Smooth muscle cell (in vitro differentiated cells): ENCODE measurements around a stretch of chr7.

- RAMPAGE, long total RNA, result no peak
Observed at GRCh38 chr7:155741614-155742370, 70.5 kb downstream of the SHH start.

DNA sequence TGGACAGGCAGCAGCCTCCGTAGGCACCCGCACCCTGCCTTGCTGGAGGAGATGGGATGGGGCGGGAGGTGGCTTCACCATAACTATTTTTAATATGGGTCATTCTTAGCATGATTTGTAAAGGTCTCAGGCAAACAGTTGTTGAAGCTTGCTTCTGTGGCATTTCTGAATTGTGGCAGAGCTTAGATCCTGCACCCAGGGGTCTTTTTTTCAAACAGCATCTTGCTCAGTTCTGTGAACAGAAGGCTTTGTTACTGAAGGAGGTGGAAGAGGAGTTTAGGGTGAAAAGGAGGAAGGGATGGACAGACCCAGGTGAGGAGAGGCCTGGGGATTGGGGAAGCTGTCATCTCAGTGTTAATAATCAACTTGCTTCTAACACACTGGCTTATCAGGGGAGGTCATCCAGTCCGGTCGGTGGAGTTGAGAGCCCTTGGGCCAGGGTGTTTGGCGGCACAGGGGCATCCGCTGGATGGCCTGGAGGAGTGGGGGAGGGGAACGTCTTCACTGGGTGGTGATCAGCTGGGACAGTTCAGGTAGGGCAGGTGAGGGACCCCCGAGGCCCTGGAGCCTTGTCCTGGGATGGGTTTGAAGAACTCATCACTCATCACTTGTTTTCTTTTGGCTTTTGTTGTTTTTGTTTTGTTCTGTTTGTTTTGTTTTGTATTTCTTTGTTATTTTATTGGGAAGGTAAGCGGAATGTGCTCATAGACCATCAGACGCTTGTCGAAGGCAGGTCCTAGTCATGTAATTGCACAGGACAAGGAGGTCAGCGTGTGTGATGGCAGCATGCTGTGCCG, 33.9 kb downstream of the SHH start:
- RAMPAGE, long total RNA, result no peak

GRCh38 chr7:155843941-155844732, 31.9 kb upstream of the SHH start:
- RAMPAGE, long total RNA, result no peak

- RAMPAGE, long total RNA, result no peak
Observed at GRCh38 chr7:155951419-155952172, 139.3 kb upstream of the SHH start.

- RAMPAGE, long total RNA, result no peak
Observed at GRCh38 chr7:156204048-156204320, 391.7 kb upstream of the SHH start.

DNA sequence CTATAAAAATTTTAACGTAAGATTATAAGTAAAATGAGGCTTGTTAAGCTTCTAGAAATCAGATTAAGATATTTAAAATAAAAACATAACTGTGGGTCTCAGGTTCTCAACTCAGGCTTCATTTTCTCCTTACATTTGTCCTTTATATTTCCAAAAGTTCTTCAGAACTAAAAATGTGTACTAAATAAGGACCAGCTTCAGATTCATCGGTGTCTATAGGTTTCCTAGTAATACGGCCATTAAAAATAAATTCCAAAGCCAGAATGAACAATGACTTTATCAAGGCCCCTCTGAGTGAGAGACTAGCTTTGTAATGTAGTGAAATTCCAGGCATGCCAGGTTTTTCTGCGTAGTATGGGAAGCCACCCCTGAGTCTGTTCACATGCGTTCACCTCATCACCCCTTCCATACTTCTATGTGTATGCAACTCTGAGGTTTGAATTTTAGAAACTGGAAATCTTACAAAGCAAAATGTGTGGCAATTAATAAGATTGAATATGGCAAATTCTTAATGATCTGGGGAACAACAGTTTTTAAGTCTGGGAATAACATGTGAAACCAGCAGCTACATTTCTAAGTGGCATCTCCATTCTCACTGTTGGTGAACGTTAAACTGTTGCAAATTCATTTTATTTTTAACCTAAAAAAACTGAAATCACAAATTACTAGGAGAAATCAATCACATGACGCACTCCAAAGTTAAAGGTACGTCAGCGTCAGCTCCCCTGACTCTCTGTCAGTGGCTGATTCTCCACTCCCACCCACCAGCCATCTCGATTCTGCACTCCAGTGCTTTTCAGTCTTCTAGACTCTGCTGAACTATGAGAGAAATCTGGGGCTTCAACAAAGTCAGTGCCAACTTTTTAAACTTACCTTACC, 24.6 kb downstream of the RNF32 start:
- RAMPAGE, long total RNA, result no peak

GRCh38 chr7:157000458-157000994, 9.9 kb downstream of the MNX1 start:
- RAMPAGE, long total RNA, result no peak

GRCh38 chr7:157013921-157014335, 3.5 kb upstream of the MNX1 start:
- RAMPAGE, long total RNA, result no peak

DNA sequence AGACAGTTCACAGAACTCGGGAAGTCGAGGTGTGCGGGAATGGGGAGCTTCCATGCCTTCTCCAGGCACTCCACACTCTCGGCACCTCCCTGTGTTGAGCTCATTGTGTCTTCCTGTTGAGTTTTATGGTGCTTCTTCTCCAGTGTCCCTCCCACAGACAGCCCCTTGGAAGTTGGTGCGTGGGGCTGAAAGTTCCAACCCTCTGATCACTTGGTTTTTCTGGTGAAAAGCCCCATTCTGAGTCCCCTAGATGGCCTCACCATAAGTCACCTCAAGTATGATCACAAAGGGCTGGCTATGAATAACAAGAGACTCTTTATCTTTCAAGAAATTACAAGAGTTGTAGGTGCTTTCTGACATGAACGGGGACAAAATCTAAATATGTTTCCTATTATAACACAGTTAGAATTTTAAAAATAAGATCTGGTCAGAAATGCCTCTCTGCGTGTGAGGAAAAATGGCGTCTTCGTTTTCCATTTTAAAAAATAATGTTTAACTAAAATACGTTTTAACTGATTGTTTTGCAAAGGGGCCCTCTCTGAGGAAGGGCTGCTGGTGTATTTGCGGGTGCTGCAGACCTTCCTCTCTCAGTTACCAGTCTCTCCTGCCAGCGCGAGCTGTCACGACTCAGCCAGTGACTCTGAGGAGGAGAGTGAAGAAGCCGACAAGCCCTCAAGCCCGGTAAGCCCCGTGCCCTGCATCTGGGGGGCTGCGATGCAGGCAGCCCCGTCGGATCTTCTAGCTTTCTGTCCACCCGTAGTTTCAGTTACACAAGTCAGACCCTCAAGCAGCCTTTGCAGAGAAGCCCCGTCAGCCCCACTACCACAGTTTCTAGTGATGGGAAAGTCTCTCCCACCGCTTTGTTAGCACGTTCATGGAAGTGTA, 44.9 kb downstream of the UBE3C start:
- RAMPAGE, long total RNA, result no peak

GRCh38 chr7:157318381-157318882, 18.4 kb upstream of the DNAJB6 start:
- RAMPAGE, long total RNA, result no peak

GRCh38 chr7:157334307-157334696, 2.5 kb upstream of the DNAJB6 start:
- RAMPAGE, long total RNA, result no peak

DNA sequence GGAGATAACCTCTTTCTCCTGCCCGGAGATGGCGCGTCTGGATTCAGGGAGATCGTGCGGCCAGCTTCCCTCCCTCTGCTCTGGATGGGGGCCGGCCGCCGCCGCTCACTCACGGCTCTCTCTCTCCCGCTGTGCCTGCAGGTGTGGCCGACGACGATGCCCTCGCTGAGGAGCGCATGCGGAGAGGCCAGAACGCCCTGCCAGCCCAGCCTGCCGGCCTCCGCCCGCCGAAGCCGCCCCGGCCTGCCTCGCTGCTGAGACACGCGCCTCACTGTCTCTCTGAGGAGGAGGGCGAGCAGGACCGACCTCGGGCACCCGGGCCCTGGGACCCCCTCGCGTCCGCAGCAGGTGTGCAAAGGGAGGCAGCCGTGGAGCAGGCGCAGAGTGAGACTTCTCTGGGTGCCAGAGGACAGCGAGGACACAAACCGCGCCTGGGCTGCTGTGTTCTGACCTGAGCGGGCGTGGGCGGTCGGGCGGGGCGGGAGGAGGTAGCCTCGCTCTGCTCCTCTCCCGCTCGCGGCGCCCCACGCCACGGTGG, 72.9 kb downstream of the DNAJB6 start:
- RAMPAGE, long total RNA, result no peak

DNA sequence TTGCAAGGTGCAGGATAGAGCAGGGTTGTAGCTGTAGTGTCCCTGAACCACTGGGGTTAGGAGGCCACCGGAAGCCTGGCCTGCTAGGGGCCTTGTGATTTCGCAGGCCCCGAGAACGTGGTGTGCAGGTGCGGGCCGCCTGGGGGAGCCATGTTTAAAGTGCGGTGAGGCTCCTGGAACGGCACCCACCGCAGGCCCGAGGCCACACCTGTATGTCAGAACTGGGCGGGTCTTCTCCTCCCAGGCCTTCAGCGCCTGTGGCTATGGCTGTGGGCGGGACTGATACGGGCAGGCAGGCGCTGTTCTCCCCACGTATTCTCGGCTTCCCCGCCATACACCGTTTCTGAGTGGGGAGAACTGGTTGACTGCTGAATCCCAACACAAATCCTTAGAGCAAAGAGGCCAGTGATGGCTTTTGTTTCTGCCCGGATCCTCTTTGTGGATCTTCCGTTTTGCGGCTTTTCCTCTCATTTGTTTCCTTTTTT, 74.8 kb downstream of the DNAJB6 start:
- RAMPAGE, long total RNA, result no peak

DNA sequence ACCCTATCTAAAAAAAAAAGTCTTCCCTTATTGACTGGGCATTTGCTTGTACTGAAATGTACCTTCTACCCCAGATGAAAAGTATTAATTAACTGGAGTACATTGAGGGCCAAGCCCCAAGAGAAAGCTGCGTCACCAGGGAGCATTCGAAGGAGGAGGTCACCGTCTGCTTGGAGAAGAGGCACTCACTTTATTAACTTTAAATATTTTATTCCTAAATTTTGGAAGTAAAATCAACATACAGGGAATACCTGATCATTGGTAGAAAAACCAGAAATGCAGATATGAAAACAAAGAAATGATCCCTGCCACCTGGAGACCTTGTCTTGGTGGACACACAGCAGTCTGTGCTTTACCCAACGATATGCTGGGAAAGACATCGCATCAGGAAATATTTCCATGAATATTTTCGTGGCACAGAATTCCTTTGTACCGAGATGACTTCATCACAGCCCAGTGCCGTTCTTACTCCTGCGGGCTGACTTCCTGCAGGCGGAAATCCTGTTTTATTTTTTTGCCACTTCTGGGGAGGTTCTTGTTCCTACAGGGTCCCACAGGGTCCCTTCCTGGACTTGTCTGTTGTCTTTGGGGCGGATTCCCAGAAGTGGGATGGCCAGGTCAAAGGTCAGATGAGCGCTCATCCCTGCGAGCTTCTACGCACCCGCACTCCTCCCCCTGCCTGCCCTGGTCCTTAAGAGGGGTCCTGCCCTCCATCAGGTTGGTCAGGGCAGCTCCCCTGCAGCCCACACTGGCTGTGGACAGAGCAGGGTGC, 86.4 kb downstream of the DNAJB6 start:
- RAMPAGE, long total RNA, result no peak

GRCh38 chr7:157853763-157854049, 516.9 kb downstream of the DNAJB6 start:
- RAMPAGE, long total RNA, result no peak

DNA sequence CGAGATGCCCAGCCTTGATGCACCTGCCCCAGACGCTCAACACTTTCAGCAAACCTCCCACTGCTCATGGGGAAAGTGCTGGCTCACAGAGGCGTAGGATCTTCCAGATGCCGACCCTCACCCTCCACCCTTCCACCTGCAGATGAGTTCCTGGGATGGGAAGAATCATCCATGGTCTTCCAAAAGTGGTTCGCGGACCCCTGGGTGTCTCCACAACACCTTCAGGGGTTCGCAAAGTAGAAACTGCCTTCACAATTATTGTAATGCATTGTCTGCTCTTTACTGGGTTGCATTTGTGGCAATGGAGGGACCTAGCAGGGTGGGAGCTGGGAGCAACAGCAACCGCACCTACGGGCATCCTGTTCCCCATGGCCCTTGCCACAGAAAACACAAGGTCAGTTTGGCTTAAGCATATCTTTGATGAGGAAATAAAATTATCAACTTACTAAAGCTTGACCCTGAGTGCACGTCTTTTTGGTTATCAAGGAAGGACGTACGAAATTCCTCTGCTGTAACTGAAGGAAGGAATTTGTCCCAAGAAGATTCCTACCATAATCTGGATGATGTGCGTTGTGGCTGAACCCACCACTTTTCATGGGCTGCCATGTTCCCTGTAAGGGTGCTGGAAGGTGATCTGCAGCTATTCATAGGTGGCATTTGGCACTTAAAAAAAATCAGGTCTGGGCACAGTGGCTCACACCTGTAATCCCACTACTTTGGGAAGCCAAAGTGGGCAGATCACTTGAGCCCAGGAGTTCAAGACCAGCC, 19.9 kb upstream of the PTPRN2 start:
- RAMPAGE, long total RNA, result no peak

- RAMPAGE, long total RNA, result no peak
Observed at GRCh38 chr7:158767346-158767842, 61.9 kb downstream of the ESYT2 start.

- RAMPAGE, long total RNA, result no peak
Observed at GRCh38 chr7:158779660-158780469, 49.4 kb downstream of the ESYT2 start.

DNA sequence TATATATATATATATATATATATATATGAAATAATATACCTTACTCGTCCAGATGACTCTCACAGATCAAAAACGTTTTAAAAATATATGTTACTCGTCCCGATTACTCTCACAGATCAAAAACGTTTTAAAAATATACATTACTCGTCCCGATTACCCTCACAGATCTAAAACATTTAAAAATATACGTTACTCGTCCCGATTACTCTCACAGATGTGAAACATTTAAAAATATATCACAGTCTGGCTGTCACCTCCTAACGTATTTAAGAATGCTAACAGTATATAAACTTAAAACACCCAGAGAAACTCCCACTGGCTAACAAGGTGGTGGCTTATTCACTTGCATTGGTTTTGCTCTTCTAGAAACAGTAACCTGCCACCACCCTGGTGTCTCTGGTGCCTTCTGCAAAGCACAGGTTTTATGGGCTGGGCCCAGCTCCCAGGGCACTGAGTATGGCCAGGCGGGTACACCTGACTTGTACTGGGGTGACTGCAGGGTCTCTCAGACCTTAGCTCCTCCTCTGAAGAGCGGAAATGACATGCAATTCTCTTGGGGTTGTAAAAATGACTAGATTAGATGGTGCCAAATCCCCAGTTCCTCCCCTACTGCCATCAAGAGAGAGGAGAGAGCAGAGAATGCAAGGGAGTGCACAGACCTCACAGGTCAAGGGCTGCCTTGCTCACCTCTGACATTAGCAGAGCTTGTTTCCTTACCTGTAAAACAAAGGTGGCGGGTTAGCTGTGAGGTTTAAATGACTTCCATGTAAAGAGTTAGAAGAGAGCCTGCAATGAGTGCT, 14.8 kb downstream of the ESYT2 start:
- RAMPAGE, long total RNA, result no peak

- RAMPAGE, long total RNA, result no peak
Observed at GRCh38 chr7:158850119-158850532, 6.2 kb upstream of the DYNC2I1 start.